Endothelial cell (in vitro differentiated cells): ENCODE data around the gene PHF10.

DNA sequence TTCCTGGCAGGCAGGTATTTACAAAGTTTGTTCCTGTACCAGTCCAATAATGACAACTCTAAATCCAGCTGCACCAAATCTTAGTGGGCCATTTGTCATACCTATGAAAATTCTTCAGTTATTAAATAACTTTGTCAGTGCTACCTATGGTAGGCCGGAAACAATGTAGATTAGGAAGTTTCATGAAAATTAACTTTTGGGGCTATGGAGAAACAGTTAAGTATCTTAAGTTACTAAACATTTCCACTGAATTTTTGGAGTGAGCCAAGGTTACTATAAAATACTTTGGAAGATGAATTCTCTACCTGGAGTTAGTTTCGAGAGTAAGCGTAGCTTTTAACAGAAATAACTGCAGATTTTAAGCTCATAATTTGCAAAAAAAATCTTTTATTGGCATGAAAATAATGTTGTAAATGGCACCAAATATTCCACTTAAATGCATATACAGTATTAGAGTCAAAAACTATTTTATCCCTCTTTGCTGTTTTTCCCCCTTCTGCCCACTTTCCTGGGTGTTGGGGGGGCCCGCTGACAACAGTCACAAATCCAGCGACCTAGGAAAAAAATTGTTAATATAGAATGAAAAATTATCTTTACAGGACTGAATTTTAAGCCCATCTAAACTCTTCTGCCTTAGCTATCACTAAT, 1.7 kb downstream of the C6orf120 start:
- PRO-cap: no peak

DNA sequence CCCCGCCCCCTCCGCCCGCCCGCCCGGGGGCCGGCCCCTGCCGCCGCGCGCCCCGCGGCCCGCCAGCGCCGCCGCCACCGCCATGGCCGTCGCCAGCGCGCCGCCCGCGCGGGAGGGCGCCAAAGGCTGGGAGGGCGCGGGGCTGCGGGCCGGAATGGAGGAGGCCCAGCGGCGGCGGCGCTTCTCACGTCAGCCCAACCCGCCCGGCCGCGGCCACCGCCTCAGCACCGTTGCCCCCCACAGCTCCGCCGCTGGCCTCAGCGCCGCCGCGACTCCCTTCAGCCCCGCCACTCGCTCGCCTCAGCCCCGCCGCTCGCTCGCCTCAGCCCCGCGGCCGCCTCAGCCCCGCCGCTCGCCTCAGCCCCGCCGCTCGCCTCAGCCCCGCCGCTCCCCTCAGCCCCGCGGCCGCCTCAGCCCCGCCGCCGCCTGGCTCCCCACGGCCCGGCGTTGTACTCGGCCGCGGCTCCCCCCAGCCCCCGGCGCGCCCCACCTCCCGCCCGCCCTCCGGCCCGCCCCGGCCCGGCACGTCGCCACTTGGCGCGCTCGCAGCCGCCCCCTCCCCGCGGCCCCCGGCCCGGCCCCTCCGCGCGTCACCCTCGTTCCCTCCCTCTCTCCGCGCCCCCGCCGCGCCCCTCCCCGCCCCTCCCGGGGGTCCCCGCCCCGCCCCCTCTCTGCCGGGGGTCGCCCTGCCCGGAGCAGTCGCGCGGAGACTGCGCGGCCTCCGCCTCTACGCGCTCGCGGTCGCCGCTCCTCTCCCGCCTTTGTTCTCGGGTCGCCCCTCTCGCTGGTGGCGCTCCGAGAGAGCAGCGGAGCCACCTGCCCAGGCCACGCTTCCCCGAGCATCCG, at the start of gene PHF10:
Gene PHF10, minus strand, starts transcription at position 455 of the 846 bp plus-strand sequence.
- PRO-cap: bidirectional peak, plus-strand start at position 287 of the sequence, minus-strand start outside the sequence; bidirectional peak, plus-strand start at position 559 of the sequence, minus-strand start at position 478 of the sequence; bidirectional peak, plus-strand start at position 698 of the sequence, minus-strand start at position 763 of the sequence

DNA sequence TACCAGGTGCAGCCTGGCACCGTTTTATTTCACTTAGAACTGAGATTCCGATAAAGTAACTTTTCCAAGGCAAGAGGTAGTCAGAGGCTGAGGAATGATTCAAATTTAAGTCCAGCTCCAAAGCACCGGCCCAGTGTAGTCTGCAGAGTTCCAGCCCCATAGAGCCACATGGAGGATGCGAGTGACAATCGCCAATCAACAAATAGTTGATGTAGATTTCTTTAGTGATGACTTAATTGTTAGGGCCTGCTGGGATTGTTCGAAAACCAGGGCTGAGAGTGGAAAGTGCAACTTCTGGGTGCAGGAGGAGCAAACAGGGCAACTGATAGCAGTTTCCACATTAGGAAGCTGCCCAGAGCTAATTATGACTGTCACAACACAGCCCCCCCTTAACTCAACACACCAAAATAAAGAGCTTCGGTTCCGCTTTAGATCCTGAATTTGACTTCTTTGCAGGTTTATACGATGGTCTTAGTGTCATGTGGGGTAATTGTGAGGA, 927 bp downstream of the ERMARD start:
- PRO-cap: bidirectional peak, plus-strand start at position 136 of the sequence, minus-strand start at position 142 of the sequence

DNA sequence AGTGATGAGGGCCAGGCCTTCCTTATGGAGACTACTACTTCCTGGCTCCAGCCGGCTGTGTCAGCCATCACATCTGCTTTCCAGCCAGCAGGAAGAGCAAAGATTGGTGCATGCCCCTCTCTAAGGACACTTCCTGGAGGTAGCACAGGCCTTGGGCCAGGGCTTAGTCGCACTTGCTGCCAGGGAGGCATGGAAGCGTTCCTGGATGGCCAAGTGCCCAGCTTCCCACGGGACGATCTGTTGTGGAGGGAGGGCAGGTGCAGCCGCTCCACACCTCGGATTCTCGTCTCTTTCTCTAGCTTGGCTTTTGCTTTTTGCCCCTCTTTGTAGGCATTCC, 11.9 kb downstream of the ERMARD start:
- PRO-cap: no peak

GRCh38 chr6:169935310-169935573, 183.8 kb downstream of the ERMARD start:
- PRO-cap: no peak

GRCh38 chr6:170026068-170026966, 264.6 kb downstream of the DLL1 start:
- PRO-cap: no peak

DNA sequence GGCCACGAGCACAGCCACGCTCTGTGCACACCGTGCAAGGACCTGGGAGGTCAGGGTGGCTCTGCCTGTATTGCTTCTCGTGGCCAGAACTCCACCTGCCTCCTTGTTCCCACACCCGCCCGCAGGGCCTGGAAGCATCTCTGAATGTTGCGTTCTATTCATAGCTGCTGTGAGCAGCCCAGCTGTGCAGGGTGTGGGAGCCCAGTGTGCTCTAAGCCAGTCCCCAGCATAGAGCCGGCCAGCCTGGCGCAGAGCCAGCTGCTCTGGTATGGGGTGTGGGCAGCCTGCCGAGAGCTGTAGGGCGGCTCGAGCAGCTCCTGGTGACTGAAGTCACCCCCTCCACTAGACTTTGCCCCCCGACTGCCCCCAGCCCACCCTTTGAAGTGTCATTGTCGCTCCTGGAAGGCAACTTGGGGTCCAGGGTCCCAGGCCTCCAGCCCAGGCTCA, 161.1 kb downstream of the DLL1 start:
- PRO-cap: no peak

- PRO-cap: bidirectional peak, plus-strand start at chr6:170152567, minus-strand start at chr6:170152456
Measured at GRCh38 chr6:170152269-170153356, 138.3 kb downstream of the DLL1 start.

- PRO-cap: no peak
Measured at GRCh38 chr6:170225136-170225683, 65.7 kb downstream of the DLL1 start.

DNA sequence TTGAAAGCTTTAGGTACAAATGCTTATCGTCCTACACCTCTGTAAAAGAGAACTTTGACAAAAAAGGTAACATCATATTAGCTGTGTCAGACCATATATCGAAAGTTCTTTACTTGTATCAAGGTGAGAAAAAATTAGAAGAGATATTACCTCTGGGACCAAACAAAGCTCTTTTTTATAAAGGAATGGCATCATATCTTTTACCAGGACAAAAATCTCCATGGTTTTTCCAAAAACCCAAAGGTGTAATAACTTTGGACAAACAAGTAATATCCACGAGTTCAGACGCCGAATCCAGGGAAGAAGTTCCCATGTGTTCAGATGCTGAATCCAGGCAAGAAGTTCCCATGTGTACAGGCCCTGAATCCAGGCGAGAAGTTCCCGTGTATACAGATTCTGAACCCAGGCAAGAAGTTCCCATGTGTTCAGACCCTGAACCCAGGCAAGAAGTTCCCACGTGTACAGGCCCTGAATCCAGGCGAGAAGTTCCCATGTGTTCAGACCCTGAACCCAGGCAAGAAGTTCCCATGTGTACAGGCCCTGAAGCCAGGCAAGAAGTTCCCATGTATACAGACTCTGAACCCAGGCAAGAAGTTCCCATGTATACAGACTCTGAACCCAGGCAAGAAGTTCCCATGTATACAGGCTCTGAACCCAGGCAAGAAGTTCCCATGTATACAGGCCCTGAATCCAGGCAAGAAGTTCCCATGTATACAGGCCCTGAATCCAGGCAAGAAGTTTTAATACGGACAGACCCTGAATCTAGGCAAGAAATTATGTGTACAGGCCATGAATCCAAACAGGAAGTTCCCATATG, 11.8 kb downstream of the FAM120B start:
- PRO-cap: no peak

DNA sequence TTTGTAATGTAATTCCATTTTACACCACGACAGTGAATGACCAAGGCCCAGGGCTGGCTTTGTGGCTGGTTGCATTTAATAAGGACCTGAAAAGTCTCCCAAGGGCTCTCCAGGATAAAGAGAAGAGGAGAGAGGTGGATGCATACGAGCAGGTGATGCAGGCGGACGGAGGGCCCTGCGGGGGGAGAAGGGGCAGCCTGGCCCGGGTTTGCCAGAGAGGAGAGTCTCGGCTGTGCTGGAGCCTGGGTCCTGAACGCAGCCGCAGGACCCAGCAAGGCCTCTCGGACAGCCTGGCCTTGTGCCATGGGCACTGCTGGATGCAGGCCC, 98.3 kb downstream of the PSMB1 start:
- PRO-cap: no peak